Temporal lobe (tissue), 2 donors: ENCODE measurements around a stretch of chrX.

GRCh38 chrX:41686749-41687200 is 2.0 kb upstream of the GPR34 start:
- RAMPAGE, long total RNA: no peak

GRCh38 chrX:41689649-41689996 is 850 bp downstream of the GPR34 start:
- RAMPAGE, long total RNA: no peak

- RAMPAGE, long total RNA: no peak
Observed at GRCh38 chrX:41921287-41921948, 1.9 kb downstream of the CASK start.

GRCh38 chrX:41921964-41922442 is 1.4 kb downstream of the CASK start:
- RAMPAGE, long total RNA: no peak

DNA sequence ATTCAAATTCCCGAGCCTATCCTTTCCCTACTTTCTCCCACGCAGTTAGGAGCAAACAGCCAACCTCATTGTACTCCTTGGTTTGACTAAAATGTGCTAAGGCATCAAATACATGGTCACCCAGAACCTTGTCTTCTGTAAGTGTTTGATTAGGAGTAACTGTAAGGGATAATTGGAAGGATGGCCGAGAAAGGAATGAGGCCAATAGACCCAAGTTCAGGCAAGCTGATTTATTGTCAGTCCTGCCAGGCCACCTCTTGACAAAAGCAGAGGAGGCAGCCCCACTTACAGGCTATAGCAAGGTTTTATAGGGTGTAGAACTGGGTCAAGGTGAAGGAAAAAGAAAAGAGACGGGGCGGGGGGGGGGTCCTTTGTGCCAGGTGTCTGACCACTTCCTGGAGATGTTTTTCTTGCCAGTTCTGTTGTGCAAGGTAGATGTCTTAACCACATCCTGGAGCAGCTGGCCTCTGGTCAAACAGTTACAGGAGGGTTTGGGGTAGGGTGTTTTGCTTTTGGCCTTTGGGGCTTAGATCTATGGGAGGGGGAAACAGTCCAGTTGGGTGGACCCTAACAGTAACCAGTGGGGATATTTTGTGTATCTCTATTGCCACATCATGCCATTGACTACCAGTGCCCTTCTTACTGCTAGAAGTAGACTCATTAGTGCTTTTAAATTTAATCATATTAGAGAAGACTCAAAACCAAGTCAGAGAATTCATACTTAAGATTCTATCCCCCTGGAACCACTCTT is 165.6 kb upstream of the PPP1R2C start:
- RAMPAGE, long total RNA: no peak

- RAMPAGE, long total RNA: no peak
Observed at GRCh38 chrX:43176616-43177065, 398.7 kb upstream of the PPP1R2C start.

- RAMPAGE, long total RNA: no peak
Observed at GRCh38 chrX:43654335-43654530, 1.9 kb upstream of the MAOA start.

DNA sequence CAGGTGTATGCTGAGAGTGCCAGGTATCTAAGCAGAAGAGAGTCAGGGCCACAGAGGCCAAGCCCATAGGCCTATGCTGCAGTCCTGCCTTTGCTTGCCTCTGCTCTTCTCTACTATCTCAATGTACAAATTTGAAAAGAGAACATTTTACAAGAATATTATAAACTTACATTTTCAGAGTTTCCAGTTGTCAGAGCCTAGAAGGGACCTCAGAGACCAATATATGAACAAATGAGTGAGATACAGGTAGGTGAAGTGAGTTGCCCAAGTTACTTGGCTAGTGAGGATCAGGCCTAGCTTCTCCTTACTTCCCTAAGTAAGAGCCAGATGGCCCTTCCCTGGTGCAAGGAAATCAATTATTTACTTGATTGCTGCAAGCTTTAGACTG is 118.0 kb downstream of the EFHC2 start:
- RAMPAGE, long total RNA: no peak

DNA sequence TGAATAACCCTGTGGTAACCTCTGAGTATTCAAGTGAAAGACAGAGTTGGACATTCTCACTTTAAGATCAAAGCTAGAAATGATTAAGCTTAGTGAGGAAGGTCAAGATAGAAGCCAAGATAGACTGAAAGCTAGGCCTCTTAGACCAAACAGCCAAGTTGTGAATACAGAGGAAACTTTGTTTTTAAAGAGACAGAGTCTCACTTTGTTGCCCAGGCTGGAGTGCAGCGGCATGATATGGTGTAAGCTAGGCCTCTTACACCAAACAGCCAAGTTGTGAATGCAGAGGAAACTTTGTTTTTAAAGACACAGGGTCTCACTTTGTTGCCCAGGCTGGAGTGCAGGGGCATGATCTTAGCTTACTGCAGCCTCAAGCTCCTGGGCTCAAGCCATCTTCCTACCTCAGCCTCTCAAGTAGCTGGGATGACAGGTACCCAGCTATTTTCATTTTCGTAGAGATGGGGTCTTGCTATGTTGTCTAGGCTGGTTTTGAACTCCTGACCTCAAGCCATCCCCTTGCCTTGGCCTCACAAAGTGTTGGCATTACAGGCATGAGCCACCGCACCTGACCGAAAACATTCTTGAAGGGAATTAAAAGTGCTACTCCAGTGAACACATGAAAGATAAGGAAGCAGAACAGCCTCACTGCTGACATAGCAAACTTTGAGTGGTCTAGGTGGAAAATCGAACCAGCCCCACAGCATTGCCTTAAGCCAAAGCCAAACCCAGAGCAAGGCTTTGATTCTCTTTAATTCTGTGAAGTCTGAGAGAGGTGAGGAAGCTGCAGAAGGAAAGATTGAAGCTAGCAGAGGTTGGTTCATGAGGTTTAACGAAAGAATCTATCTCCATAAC is 64.9 kb downstream of the KDM6A start:
- RAMPAGE, long total RNA: no peak

GRCh38 chrX:44950573-44951925 is 78.1 kb downstream of the KDM6A start:
- RAMPAGE, long total RNA: no peak

DNA sequence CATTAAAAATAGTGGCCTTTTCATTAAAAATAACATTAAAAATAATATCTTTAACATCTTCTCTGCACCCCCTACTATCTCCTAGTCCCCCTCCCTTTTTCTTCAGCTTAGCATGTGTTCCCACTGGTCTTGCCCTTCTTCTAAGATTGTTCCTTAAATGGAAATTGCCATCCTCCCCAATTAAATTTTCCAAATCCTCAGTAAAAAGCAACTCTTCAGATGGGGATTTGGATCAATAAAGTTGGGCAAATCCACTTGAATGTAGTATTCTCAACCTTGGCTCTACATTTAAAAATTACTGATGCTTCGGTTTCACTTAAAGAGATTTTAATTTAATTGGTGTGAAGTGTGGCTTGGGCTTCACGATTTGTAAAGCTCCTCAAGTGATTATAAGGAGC is 89.0 kb upstream of the DIPK2B start:
- RAMPAGE, long total RNA: no peak

- RAMPAGE, long total RNA: no peak
Observed at GRCh38 chrX:45758111-45758826, 557.6 kb upstream of the DIPK2B start.

DNA sequence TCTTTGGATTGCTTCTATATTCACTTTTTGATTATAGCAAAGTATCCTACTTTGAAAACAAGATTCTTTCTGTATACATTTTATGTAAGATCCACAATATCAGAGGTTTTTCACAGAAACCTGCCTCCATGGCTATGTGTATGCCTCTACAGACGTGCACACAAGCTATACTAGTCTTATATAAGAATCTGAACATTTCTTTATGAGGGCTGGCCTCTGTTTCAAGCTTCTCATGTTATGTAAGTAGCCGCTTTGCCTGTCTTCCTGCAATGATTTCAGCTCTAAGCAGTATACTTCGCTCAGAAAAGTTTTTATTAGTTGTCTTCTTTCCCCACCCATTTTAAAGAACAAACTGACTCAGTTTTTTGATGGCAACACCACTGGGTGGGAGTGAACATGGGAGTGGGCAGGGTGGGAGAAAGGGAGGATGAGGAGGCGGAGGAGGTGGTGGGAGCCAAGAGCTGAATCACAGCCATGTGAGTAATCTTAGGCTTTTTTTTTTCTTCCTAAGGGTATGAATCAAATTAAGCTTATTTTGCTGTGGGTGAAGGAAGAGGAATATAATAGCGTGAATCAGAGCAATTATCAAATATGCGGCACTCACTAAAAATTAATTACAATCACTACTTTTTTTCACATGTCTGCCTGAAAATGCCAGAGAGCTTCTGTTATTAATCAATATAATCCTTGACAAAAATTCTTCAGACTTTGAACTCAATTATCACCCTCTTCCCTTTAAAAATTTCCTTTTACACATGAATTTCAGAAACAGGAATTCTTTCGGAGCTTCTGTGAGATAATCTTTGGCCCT is 574.3 kb upstream of the DIPK2B start:
- RAMPAGE, long total RNA: no peak

GRCh38 chrX:46371127-46371354 is 76.1 kb upstream of the KRBOX4 start:
- RAMPAGE, long total RNA: no peak

- RAMPAGE, long total RNA: no peak
Observed at GRCh38 chrX:46836597-46836779, 355 bp upstream of the RP2 start.

- RAMPAGE, long total RNA: no peak
Observed at GRCh38 chrX:46881507-46882334, 30.5 kb upstream of the JADE3 start.

DNA sequence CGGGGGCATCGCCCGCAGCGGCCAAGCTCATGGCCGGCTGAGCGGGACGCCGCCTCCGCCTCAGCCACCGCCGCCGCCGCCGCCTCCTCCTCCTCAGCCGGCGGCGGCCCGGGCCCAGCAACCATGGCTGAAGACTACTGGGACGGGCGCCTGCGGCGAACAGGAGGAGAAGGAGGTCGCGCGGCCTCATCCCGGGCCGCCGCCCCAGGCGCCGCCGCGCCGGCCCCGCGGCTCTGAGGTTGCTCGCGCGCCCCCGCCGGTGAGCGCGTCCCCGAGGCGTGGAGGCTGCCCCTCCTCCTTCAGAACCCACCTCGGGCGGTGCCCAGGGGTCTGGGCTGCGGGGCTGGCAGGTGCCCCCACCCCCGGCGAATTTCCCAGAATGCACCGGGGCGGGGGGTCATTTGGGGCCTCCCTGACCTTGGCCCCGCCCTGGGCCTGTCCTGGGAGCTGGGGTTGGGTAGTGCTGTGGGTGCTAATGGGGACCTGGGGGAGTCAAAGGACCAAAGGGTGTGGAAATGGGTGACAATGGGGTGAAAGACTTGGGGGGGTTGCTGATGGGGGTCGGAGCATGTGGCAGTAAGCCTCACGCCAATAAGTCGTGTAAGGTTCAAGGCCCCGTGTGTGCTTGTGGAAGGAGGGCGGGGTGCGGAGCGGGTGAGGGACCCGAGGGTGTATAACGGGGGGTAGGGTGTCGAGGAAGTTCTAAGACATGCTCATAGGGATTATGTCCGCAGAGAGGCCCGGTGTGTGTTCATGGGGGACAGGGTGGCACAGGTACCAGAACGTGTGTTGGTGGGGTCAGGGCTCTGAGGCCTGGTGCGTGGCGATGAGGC is 582 bp downstream of the CDK16 start:
- RAMPAGE, long total RNA: no peak

DNA sequence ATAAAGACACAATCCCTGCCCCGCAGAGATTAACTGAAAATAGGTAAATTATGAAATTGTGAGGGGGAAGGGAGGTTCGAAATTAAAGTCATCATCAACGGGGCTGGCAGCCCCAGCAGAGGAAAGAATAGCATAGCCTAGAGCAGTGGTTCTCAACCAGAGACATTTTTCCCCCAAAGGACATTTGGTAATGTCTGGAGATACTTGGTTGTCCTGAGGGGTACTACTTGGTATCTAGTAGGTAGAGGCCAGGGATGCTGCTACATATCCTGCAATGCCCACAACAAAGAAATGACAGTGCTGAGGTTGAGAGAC is 1.1 kb upstream of the USP11 start:
- RAMPAGE, long total RNA: no peak

GRCh38 chrX:47239092-47239492 is 6.3 kb downstream of the USP11 start:
- RAMPAGE, long total RNA: no peak

GRCh38 chrX:47247614-47248456 is 15.0 kb downstream of the USP11 start:
- RAMPAGE, long total RNA: no peak